Skeletal muscle tissue (tissue), 7 donors: ENCODE measurements around the gene CEP126.

- PRO-cap, 3 experiments, result no peak in any of the 3 experiments
- RAMPAGE, long total RNA, result no peak
- RRBS, 2 experiments, result no CpG with 5 or more reads among the region's 3 CpGs
These were observed 5.3 kb downstream of the CEP57 start for GRCh38 chr11:95795564-95796100.

DNA sequence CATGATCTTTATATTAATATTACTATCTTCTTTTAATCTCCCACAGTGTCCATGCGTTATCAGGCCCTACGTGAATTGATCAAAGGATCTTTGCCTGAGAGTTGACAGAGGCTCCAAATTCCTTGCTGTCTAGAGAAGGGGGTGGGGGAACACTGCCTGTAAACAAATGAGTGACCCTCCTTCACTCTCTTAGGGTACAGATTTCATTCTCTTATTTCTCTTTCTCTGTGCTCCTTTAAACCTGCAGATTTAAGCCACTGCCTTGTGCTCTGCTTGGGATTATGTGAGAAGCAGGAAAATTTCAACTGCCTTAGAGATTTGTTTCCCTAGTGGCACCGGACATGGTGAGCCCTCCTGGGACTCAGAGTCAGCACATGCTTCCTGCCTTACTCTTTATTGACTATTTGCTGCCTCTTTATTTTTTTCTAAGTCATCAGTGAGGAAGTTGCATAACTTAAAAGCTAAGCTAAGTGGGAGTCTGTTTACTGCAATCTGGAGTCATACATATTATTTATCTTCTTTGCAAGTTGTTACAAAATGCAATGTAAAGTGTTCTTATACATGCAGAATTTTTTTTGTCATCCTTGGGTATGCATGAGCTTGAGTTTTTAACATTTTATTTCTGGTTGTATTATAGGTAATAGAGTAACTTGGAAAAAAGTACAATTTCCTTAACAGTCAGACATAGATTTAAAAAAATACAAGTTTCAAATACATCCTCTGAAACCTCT, 122.8 kb downstream of the MAML2 start:
- PRO-cap, 3 experiments, result no peak in any of the 3 experiments
- RAMPAGE, long total RNA, result no peak
- RRBS, 2 experiments, result no CpG with 5 or more reads among the region's 3 CpGs

DNA sequence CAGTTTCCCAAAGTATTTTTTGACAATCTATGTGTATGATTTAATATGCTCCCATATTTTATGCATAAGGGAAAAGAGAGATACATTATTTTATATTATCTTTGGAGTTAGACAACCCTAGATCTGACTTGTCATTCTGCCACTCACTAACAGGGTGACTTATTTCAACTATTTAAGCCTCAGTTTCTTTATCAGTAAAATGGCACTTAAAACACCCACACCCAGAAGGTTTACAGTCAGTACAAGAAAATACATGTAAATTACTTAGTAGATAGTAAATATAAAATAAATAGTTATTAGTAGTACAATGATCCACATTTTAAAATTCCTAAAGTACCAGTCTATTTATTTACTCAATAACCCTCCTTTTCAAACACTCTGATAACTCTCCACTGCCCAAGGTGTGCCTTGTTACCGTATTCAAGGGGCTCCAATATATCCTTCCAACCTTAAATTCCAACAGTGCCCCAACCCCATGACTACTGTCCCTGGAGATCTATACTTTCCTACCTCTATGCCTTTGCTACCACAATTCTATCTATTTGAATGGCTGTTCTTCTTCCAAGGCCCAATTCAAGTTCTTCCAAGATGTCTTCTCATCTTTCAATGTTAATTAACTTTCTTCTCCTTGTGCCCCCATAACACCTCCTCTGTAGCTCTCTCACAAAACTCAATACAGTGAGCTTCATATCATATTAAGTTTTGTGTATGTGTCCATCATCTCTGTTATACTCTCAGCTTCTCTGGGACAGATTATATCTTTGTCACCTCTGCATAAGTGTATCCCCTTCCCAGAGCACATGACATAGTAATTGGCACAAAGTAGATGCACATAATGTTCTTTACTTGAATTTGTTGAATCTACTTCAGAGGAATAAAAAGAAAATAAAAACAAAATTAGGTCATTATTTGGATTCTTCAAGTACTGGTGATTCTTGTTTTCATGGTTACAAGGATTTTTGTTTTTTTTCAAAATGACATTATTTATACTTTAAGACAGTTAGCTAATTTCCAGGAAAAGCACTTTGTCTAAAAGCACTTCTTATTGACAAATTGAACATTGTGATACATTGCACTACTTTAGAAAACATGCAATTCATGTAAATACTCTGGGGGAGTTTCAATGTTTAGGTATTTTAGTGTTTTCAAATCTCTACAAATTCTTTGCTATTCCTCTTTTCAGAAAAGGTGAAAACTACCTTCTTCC, 118.7 kb downstream of the MAML2 start:
- PRO-cap, 3 experiments, result no peak in any of the 3 experiments
- RAMPAGE, long total RNA, result no peak
- RRBS, 2 experiments, result no CpG with 5 or more reads among the region's 1 CpG

DNA sequence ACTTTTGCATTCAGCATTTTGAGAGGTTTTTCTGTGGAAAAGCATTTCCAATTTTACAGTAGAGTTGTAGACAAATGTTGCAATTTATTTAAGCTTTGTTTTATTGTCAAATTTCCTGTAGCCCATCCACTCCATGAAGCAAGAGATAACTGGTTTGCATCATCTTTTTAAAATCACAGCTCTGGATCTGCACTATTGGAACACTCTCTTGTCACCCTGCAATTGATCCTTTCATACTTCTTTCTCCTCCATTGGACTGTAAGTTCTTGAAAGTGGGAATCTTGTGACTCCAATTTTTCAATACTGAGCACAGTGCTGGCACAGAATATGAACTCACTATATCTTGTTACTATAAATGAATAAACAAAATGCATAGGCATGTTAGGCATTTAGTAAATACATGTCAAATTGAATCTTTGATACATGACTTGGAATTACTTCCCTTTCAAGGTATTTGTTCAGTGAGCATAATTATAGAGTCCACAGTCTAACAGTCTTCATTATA, 85.9 kb downstream of the MAML2 start:
- PRO-cap, 3 experiments, result no peak in any of the 3 experiments
- RAMPAGE, long total RNA, result no peak

GRCh38 chr11:96299327-96299930, 43.6 kb downstream of the MAML2 start:
- PRO-cap, 3 experiments, result no peak in any of the 3 experiments
- RAMPAGE, long total RNA, result no peak
- RRBS, 2 experiments, result no CpG with 5 or more reads among the region's 8 CpGs

DNA sequence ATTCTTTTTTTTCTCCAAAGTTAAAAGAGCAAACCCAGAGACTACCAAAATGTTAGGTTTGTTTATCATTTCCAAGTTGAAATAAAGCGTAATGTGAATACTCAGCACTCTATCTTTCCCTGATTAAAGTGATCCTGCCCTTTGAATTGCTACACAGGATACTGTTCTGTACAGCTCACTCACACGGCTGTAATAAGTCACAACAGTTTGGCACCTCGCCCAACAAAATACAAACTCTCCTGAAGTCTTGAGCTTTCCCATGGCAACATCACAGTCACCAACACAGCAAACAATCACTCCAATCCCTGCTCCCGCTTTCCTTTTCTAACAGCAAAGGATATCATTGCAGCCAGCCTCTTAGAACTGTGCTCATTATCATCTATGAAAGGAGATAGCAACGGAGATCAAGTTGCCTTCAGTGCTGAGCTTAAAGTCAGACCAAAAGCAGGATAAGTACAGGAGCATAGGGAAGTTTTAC, 36.1 kb downstream of the MAML2 start:
- PRO-cap, 3 experiments, result no peak in any of the 3 experiments
- RAMPAGE, long total RNA, result no peak
- RRBS, 2 experiments, result no CpG with 5 or more reads among the region's 5 CpGs

GRCh38 chr11:97333622-97334005, 943.8 kb downstream of the JRKL start:
- PRO-cap, 3 experiments, result no peak in any of the 3 experiments
- RAMPAGE, long total RNA, result no peak
- RRBS, 2 experiments, result no CpG with 5 or more reads among the region's 1 CpG

DNA sequence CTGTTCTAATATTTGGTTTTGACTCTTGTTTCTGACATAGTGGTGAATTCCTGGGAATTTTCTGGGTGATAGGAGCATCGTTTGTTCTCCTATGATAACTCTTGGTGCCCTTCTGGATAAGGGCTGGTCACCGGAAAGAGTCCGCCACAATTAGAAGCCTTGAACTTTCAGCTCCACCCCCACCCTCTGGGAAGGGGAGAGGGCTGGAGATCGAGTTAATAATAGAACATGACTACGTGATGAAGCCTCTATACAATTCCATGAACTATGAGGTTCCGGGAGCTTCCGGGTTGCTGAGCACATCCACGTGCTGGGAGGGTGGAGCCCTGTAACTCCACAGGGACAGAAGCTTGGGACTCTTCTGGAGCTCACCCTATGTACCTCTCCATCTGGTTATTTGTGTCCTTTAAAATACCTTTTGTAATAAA, 40.3 kb downstream of the ARHGAP42 start:
- PRO-cap, 3 experiments, result no peak in any of the 3 experiments
- RAMPAGE, long total RNA, result no peak
- RRBS, 2 experiments, result 29% methylated on average over 3 of the region's 8 CpGs; no CpG with 5 or more reads in 1 of the 2 experiments

DNA sequence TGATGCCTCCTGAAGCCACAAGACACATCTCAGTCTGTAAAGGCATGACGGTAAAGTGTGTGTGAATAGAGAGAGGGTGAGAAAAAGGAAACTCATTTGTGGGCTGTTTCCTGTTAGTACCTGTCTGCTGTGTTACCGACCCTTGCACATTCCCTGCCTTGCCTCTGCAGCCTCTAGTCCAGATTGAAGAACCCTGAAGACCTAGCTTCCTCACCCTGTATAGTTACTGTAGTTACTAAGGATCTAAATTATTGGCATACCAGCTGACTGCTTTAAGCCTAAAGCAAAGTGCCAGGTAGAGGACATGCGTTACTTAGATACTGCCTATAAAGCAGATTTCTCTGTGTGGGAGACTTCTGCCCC, 54.3 kb downstream of the ARHGAP42 start:
- PRO-cap, 3 experiments, result no peak in any of the 3 experiments
- RAMPAGE, long total RNA, result no peak
- RRBS, 2 experiments, result no CpG with 5 or more reads among the region's 3 CpGs

DNA sequence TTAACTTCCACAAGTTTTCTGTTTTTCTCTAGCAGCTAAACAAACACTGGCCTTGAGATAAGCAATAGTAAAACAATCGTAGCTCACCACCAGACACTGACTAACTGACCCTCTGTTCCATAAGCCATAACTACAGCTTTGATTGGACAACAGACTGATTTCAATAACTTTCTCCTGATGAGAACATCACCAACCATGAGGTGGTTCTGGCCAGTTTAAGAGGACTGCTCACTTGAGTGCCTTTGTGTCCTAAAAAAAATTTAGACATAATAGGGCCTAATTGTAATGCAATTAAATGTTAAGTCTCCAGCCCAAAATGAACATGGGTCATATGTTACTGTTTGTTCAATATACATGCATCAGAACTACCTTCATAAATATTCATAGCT, 1.8 kb upstream of the CEP126 start:
- PRO-cap, 3 experiments, result no peak in any of the 3 experiments
- RAMPAGE, long total RNA, result no peak
- RRBS, 2 experiments, result no CpG with 5 or more reads among the region's 1 CpG

DNA sequence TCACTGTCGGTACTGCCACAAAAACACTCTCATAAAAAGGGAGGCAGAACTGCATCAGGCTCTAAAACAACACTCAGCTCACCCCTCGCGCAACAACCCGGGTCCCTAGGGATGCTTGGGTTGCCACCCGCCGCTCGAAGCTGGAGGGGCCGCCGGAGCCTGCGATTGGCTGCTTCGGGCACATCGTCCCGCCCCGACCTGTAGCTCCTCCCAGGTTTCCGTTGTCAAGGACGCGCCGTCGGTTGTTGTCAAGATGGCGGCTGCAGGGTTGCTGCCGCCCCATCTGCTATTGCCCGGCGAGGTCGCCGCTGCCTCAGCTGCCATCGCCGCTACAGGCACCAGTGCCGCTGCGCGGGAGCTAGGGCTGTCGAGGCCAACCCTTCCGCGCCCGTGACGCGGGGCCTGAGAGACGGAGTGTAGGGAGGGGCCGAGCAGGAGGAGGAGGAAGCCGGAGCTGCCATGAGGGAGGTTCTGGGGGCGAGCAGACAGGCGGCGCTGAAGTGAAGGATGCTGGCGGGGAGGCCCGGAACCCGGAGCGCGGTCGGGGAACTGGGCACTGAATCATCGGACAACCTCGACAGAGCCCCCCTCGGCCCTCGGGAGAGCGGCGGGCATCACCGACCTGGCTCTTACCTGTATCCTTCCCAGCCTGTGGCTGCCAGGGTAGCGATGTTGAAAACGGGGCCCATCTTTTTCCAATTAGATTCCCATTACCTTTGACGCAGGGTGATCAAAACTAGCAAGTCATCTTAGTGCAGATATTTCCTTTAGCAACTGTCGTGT, at the start of gene CEP126:
TSS of gene CEP126 (plus strand) at position 233 of the 783 bp plus-strand sequence.
- PRO-cap, 3 experiments, result peak in 3 of 3 experiments; most common plus-strand start position 251 of the sequence (in 2); most common minus-strand start position 94 of the sequence (in 2)
- RAMPAGE, long total RNA, result start-site peak on the plus strand centred at position 518 of the sequence, 69 bp wide, 43 and 19 reads in 2 replicates
- RRBS, 2 experiments, result 3% methylated on average over 12 to 19 of the region's 59 CpGs

- PRO-cap, 3 experiments, result no peak in any of the 3 experiments
- RAMPAGE, long total RNA, result no peak
These were observed 310 bp downstream of the ANGPTL5 start for GRCh38 chr11:101916110-101916313.

- PRO-cap, 3 experiments, result no peak in any of the 3 experiments
- RAMPAGE, long total RNA, result no peak
- RRBS, 2 experiments, result no CpG with 5 or more reads among the region's 6 CpGs
These were observed 2.3 kb downstream of the YAP1 start for GRCh38 chr11:102112473-102112947.

DNA sequence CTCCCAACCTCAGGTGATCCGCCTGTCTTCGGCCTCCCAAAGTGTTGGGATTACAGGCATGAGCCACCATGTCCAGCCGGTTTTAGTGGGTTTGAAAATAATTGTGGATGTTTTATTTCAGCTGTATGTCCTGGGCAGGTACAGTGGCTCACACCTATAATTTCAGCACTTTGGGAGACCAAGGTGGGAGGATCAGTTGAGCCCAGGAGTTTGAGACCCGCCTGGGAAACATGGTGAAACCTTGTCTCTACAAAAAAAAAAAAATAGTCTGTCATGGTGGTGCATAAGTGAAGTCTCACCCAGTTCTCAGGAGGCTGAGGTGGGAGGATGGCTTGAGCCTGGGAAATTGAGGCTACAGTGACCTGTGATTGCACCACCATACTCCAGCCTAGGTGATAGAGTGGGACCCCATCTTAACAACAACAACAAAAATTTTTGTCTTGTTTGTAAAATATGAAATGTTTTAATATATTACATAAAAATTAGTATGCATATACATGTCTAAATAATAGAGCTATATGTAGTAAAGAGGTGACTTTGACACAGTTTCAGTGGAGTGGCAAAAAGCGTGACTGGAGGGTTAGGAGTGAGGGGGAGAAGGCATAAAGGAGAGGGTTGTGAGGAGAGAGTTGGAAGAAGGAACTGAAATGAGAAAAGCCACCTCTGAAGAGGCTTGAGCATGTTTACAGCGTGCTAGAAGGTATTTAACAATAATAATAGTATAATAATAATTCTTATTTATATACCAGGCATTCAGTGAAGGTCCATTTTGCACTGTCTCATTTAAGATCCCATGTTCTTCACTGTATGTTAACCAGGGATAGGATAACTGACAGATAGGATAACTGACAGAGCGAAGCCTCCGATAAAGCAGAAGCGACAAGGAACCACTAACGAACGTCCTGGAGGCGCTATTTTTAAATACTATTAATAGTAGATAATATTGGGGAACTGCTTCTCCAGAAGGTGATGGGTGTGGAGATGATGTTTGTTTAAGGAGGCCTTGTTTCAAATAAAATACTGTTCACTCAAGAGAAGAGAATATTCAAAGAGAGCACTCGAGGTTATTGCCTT, 55.0 kb downstream of the YAP1 start:
- PRO-cap, 3 experiments, result no peak in any of the 3 experiments
- RAMPAGE, long total RNA, result no peak
- RRBS, 2 experiments, result no CpG with 5 or more reads among the region's 13 CpGs

DNA sequence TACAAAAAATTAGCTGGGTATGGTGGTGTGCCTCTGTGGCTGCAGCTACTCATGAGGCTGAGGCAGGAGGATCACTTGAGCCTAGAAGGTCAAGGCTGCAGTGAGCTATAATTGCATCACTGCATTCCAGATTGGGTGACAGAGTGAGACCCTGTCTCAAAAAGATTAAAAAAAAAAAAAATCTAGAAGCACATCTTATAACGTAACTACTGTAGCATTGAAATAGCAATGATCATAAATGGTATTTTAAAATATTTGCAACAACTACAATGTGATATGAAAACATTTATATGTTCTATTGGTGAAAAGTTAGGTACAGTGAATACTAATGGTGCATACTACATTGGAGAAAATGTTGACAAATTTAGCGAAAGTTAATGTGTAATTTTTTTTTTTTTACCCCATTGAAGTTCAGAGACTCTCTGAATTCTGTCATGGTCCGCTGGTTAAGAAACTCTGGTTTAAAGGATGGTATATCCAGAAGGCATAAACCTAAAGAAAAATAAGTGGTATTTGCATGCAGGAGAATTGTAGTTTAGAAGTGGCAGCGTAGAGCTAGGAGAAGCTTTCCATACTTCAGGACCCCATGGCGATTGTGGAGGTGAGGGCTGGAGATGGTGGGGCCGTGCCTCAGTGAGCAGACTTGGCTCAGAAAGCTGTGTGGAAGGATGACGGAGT, 95.6 kb upstream of the BIRC3 start:
- PRO-cap, 3 experiments, result no peak in any of the 3 experiments
- RAMPAGE, long total RNA, result no peak
- RRBS, 2 experiments, result no CpG with 5 or more reads among the region's 7 CpGs

- PRO-cap, 3 experiments, result peak in 1 of 3 experiments; most common minus-strand start chr11:102268737 (in 1)
- RAMPAGE, long total RNA, result no peak
- RRBS, 2 experiments, result 2 to 4% methylated on average over 11 of the region's 44 CpGs
These were observed 48.8 kb upstream of the BIRC3 start for GRCh38 chr11:102268082-102269252.

GRCh38 chr11:102279606-102279934, 37.7 kb upstream of the BIRC3 start:
- PRO-cap, 3 experiments, result no peak in any of the 3 experiments
- RAMPAGE, long total RNA, result no peak
- RRBS, 2 experiments, result no CpG with 5 or more reads among the region's 3 CpGs

DNA sequence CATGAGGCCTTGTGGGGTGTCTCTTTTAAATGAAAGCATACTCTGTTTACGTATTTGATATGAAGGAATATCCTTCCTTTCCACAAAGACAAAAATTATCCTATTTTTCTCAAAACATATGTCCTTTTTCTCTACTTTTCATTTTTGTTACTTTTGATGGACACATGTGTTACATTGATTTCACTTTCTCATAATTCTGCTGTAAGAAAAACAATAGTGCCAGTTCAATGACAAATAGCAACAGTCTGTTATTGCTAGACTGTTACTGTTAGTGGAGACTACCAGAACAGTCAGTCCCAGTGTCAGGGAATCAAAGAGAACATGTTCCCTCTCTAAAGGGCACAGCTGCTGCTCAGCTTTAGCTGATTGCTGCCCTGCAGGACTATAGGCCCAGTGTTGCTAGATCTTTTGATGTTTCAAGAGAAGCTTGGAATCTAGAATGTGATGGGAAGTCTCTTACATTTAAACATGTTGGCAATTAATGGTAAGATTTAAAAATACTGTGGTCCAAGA, 3.3 kb downstream of the BIRC3 start:
- PRO-cap, 3 experiments, result no peak in any of the 3 experiments
- RAMPAGE, long total RNA, result no peak
- RRBS, 2 experiments, result no CpG with 5 or more reads among the region's 1 CpG

GRCh38 chr11:102552314-102553019, 21.9 kb upstream of the MMP7 start:
- PRO-cap, 3 experiments, result no peak in any of the 3 experiments
- RAMPAGE, long total RNA, result no peak
- RRBS, 2 experiments, result no CpG with 5 or more reads among the region's 10 CpGs

GRCh38 chr11:104093863-104094517, 57.5 kb downstream of the DDI1 start:
- PRO-cap, 3 experiments, result no peak in any of the 3 experiments
- RAMPAGE, long total RNA, result no peak
- RRBS, 2 experiments, result no CpG with 5 or more reads among the region's 4 CpGs